HCT116 (cell line): ENCODE data around the genes LGALS9C, RNF112 and ULK2.

- RRBS = no CpG with 5 or more reads among the region's 4 CpGs
Observed at GRCh38 chr17:18182705-18182788, 1.1 kb upstream of the ALKBH5 start.

GRCh38 chr17:18206589-18207037, 18.8 kb upstream of the LLGL1 start:
- RRBS = 83% methylated on average over 1 of the region's 6 CpGs

DNA sequence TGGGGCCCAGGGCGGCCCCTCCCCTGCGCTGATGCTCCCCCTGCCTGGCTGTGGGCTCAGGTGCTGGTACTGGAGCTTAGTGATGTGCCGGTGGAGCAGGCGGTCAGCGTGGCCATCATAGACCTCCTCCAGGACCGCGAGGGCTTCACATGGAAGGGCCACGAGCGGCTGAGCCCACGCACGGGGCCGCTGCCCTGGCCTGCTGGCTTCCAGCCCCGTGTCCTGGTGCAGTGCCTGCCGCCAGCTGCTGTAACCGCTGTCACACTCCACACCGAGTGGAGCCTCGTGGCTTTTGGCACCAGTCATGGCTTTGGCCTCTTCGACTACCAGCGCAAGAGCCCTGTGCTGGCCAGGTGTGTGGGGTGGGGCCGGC, 12.0 kb downstream of the LLGL1 start:
- RRBS = no CpG with 5 or more reads among the region's 20 CpGs

DNA sequence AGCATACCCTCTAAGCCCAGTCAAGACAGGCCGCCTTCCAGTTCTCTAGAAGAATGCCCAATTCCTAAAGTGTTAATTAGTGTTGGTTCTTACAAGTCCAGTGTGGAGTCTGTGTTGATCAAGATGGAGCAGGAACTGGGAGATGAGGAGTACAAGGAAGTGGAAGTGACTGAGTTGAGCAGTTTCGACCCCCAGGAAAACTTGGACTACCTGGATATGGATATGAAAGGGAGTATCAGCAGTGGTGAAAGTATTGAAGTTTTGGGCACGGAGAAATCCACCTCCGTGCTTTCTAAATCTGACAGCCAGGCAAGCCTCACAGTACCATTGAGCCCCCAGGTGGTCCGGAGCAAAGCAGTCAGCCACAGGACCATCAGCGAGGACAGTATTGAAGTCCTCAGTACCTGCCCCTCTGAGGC, 1.9 kb downstream of the SMCR8 start:
- RRBS = no CpG with 5 or more reads among the region's 6 CpGs

DNA sequence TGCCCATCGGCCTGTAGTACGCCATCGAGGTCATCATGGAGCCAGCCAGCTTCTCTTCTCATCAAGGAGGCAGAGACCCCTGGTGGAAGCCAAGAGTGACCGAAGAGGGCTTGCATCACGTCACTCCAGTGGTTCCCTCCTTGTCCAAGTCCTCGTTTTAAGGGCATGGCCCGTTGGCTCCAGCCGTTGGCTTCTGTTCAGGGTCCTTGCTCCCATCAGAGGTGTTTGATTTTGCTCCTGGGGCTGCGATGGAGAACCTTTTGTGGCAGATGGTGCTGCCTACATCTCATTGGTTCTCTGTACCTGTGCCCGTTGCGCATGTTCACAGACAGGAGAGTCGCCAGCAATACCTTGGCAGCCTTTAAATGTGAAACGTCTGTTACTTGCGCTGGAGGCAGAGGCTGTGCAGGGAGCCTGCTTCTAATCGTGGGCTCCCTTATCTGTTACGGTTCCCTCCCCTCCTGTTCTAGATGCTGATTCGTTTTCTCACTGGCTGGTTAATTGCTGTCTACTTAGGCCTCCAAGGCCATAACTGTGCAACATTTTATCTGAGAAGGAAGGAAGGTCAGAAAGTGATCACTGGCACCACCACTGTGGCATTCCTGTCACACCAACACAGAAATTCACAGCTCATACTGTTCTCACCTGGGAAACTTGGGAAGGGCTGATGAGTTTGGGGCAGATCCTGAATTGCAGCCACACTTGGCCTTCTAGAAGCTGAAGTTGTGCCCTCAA, 9.6 kb downstream of the SMCR8 start:
- RRBS = no CpG with 5 or more reads among the region's 17 CpGs

DNA sequence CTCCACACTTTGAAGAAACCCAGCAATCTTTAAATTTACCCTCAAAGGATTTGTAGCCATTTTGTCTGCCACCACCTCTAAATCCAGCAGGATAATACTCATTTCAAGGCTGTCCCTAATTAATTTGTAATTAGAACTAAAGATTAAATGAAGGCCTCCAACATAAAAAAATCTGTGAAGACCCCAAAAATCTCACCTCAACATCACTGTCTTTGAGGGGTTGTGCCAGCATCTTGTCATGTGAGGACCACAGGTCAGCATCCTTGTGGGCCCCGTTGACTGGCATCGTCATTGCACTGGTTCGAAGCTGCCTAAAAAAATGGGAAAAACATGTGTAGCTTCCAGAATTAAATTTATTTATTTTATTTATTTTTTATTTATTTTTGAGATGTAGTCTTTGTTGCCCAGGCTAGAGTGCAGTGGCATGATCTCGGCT, 7.6 kb downstream of the SHMT1 start:
- RRBS = no CpG with 5 or more reads among the region's 4 CpGs

DNA sequence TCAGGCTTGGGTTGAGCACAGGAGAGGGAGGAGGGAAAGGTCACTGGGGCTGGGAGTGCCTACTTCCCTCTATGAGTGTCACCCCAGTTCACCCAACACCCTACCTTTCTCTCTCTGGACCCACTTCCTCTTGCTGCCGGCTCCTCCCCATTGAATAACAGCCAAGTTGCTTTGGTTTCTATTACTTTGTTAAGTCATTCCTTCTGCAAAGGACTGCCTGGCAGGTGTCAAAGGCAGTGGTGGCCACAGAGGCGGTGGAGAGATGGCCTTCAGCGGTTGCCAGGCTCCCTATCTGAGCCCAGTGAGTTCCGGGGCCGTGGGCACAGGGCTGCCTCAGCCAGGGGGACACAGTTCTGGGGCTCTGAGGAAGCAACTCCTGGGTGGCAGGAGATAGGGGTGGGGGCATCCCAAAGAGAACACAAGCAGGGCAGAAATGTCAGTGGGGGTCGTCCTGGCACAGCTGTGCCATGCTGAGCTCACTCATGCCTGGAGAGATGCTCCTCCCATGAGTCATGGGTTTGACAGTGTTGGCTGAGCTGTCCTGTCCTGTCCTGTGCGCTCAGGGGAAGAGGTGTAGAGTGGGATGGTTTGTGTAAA, at the start of gene LGALS9C:
TSS of gene LGALS9C (plus strand) at position 197 of the 597 bp plus-strand sequence.
- RRBS = no CpG with 5 or more reads among the region's 7 CpGs

GRCh38 chr17:18855684-18856498, 2.0 kb upstream of the PRPSAP2 start:
- RRBS = 0% methylated on average over 1 of the region's 28 CpGs

DNA sequence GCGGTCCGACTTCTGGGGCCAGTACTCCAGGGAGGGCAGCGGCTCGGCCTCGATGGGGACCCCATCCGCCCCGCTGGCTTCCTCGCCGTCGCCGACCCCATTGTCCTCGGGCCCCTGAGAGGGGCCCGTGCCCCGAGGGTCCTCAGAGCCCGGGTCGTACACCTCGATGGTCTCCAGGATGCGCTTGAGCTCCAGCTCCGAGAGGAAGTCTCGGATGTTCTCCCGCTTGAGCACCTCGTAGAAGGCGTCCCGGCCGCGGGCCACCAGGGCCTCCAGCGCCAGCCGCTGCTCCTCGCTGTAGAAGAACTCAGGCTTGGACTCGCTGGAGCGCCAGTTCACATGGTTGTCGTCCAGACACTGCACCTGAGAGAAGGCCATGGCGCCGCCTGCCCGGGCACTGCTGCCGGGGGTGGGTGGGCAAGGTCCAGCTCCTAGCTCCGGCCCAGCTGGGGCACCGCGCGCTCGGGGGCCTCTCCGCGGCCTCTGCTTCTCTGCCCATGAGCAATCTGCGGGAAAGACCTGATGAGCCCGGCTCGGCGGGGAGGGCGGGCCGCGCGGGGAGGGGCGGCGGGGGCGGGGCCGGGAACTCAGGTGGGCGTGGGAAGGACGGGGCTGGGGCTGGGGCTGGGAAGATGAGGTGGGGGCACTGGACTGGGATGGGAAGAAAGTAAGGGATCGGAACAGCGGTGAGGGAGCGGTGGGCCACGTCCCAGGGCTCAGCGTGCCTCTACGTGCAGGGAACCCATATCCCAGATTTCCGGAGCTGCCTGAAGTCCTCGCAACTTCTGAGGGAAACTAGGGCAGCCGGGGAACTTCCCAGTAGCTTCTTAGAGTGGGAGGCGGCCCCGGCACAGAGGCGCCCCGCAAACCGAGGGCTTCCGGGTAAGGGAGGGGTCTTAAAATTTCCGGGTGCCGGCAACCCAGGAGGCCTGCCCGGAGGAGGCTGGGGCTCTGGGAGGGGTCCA, 618 bp downstream of the FAM83G start:
- RRBS = 24% methylated on average over 28 of the region's 75 CpGs

GRCh38 chr17:19063321-19064277, 16.8 kb upstream of the GRAP start:
- RRBS = no CpG with 5 or more reads among the region's 61 CpGs

GRCh38 chr17:19111049-19111557, 16.3 kb upstream of the GRAPL start:
- RRBS = no CpG with 5 or more reads among the region's 44 CpGs

- RRBS = no CpG with 5 or more reads among the region's 1 CpG
Observed at GRCh38 chr17:19283962-19284578, 46.9 kb downstream of the EPN2 start.

DNA sequence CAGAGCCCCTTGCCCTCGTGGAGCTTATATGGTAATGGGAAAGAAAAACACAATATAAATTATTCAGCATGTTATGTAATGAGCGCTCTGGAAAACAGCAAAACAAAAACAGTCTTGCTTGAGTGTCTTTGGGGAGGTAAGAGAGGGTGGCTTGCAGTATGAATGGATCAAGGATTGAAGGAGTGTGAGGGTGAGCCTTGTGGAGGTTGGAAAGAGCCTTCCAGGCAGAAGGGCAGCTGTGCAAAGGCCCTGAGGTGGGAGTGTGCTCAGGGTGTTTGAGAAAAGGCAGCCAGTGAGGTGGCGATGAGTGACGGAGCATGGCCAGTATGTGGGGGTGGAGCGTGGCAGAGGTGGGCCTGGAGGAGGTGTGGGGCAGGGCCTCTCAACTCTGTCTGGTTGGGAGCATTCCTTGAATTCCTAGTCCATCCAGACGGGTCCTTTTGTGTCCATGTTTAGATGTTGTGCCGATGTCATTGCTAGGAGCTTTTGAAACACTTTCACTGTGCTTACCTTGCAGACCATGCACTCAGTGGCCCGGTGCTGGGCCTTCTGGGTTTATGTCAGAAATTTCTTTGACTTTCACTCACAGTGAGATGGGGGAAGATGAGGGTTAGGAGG, 51.3 kb downstream of the EPN2 start:
- RRBS = no CpG with 5 or more reads among the region's 8 CpGs

DNA sequence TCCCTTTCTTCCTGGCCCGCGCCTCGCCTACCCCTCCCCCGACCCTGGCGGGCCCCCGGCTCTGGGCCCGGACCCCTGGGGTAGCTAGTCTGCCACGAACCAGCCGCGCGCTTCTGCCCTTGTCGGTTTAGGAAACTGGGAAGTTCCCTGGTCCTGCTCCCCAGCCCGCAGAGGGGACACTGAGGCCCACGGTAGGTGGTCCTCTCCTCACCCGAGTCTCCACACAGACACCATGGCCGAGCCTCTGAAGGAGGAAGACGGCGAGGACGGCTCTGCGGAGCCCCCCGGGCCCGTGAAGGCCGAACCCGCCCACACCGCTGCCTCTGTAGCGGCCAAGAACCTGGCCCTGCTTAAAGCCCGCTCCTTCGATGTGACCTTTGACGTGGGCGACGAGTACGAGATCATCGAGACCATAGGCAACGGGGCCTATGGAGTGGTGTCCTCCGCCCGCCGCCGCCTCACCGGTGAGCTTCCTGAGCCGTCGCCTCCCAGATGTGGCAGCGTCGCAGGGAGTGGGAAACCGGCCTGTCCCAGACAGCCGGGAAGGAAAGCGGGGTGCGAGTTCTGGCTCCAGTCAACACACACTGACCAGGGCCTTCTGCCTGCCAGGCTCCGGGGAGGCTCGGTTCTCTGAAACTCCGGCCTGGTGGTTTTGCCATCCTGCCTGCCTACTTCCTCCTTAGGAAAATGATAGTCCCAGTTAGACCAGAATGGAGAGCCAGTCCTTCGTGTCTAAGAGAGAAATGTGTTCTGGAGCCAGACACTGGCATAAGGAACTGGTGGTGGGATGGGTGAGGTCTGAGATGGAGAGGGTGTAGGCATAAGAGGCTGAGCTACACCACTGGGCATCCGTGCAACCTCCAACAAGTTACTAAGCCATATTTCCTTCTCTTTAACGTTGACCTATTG, 625 bp downstream of the MAPK7 start:
- RRBS = 90% methylated on average over 10 of the region's 53 CpGs

DNA sequence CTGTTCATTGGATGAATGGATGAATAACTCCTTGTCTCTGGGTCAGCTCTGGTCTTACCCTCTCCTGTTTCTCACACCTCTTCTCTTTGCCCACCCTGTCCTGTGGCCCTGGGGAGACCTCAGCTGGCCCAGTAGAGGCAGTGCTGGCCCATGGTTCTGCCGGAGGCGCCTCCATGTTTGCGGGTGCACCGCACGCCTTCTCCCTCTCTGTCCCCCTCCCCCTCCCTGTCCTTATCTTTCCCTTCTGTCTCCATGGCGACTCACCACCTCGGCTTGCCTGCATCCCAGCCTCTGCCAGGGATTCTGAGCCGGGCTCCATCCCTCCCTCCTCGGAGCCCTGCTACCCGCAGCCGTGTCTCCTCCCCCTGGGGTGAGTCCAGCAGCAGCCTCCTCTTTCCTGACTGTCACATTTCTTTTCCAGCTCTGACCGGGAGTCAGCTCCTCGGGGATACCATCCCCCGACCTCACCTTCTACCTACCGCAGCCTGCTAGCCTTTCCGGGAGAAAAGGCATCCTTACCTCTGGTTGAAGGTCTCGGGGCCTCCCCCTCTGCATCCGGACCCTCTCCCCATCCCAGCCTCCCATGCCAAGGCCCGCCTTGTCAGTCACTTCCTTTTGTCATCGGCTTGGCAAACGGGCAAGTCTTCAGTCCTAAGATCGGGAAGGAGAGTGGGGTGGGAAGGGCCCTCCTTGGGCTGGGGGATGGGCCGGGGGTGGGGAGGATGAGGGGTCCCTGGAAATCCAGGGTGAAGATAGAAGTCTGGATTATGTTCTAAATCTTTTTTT, at the start of gene RNF112:
TSS of gene RNF112 (plus strand) at position 407 of the 786 bp plus-strand sequence.
- RRBS = 82% methylated on average over 7 of the region's 23 CpGs

DNA sequence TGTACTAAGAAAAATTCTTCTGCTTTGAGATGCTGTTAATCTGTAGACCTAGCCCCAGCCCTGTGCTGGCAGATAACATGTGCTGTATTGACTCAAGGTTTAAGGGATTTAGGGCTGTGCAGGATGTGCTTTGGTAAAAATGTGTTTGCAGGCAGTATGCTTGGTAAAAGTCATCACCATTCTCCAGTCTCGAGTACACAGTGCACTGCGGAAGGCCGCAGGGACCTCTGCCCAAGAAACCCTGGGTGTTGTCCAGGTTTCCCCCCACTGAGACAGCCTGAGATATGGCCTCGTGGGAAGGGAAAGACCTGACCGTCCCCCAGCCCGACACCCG, 13.9 kb upstream of the SLC47A1 start:
- RRBS = no CpG with 5 or more reads among the region's 7 CpGs

DNA sequence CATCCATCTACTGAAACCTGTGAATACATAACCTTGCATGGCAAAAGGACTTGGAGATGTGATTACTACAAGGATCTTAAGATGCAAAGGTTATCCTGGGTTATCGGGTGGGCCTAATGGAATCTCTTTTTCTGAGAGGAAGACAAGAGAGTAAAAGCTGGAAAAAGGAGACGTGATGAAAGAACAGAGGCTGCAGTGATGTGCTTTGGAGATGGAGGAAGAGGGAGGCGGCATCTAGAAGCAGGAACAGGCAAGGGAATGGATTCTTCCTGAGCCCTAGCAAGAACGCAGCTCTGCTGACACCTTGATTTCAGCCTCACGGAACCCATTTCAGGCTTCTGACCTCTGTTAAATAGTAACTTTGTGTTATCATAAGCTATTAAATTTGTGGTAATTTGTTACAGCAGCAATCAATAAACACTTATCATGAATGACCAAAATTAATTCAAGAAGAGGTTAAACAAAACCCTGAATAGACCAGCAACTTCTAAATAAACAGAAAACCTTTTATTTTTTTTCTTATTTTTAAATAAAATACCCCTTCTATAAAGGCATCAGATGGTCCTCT, 4.2 kb upstream of the SLC47A1 start:
- RRBS = no CpG with 5 or more reads among the region's 5 CpGs

GRCh38 chr17:19642620-19642840, 6.0 kb upstream of the ALDH3A2 start:
- RRBS = no CpG with 5 or more reads among the region's 2 CpGs

DNA sequence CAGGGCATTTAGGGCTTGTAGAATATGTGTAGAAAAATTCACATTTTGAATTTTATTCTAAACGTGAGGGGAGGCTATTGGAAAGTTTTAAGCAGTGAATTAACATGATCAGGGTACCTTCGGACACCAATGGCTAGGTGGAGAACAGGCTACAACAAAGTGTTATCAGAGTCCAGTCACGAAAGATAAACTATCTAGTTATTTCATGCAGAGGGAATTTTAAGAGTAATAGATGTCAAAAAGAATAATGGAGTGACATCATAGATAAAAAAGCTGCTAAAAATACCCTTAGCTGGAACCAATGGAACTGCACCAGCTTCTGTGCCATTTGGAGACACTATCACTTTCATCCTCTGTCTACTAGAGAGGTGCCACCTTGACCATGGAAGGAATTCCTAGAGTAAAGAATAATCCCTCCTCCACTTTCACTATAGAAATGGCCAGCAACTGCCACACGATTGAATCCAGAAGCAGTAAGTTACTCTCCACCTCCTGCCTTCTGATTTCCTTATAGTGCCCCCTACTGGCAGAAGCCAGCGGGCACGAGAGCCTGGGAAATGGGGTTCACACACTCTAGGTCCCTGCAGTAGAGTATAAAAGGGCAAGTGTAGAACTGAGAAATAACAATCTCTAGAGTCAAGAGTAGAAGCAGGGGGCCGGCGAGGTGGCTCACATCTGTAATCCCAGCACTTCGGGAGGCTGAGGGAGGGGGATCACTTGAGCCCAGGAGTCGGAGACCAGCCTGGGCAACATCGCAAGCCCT, 2.8 kb upstream of the ALDH3A2 start:
- RRBS = no CpG with 5 or more reads among the region's 11 CpGs

GRCh38 chr17:19867248-19868485, at the start of gene ULK2:
Gene ULK2 (minus strand): TSS chr17:19867936.
- RRBS = 2% methylated on average over 55 of the region's 150 CpGs